ENCODE data around the gene FKBP8.

DNA sequence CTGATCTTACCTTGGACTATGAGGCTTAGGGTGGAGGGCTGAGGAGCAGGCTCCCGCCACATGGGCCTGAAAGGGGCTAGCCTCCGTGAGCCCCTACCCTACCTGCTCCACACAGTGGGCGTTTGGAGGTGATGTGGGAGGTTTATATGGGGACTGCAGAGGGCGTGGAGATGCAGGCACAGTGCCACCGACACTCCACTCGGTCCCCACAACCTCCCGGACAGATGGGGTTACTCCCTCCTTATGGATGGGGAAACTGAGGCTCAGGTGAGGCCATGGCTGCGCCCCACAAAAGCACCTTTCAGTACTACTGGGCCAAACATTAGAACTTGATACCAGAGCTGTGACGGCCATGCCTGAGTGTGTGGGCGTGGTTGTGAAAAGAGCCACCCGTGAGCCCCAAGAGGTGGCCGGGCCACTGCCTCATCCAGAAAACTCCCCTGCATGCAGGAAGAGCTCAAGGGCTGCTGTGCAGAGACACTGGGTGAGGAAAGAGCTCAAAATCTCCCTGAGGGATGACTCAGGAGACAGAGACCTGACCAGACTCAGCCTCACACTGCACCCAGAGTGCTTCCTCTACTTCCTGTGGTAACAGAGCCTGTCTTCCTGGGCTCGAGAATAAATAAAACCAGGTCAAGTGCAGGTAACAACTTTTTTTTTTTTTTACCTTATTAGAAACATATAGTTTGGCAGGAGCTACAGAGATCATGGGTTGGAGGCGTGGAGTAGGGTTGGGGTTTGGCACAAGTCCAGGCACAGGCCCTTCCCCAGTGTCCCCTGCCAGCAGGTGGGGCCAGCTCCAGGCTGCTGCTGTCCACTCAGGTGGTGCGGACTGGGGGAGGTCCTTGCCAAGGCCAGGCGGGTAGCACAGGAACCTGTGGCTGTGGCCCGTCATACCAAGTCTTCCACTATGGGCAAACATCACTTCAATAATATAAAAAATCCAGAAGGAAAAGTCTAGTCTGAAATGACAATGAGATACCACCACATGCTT is 25.7 kb downstream of the ELL start:
- PRO-cap, 2 experiments = no peak in any of the 2 experiments

- PRO-cap, 2 experiments = no peak in any of the 2 experiments
These were observed 21.0 kb downstream of the ELL start for GRCh38 chr19:18500693-18501451.

DNA sequence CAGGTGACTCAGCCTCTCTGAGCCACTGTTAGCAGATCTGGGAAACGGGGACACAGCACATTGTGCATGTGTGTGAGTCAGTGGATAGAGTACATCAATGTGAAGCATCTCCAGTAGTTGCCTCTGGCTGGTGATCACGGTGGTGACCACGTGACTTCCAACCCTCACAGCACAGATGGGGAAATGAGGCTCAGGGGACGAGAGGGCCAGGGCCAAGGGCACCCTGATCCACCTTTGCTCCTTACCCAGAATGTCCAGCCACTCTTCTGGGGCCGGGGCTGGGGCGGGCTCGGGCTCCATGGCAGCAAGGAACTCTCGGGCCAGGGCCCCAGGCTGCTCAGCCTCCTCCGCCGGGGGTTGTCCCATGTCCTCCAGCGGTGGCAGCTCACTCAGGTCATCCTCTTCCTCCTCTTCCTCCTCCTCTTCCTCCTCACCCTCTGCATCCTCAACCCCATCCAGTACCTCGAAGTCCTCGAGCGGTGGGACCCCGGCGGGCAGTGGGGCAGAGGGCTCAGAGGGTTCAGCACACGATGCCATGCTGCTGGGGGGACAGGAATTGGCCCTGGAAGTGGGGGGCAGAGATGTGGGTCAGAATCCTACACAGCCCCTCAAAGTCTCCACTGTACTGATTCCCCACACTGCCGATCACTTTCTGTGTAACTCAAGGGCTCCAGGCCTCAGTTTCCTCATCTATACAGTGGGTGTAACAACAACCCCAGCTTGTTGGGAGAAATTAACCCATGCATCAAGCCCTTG is 1.8 kb downstream of the FKBP8 start:
- PRO-cap, 2 experiments = no peak in any of the 2 experiments

DNA sequence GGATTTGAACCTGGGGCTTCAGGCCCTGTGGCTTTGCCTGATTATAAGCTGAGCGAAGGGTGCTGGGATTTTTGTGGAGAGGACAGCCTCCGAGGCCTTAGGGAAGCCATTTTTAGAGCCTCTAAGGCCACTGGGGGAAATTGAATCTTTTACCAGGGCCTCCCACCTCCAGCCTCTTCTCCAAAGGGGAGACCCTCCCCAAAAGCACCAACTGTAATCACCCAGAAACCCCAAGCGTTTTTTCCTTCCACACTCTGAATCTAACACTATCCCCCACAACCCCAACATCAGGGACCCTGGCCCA is 1.1 kb downstream of the FKBP8 start:
- PRO-cap, 2 experiments = no peak in any of the 2 experiments

DNA sequence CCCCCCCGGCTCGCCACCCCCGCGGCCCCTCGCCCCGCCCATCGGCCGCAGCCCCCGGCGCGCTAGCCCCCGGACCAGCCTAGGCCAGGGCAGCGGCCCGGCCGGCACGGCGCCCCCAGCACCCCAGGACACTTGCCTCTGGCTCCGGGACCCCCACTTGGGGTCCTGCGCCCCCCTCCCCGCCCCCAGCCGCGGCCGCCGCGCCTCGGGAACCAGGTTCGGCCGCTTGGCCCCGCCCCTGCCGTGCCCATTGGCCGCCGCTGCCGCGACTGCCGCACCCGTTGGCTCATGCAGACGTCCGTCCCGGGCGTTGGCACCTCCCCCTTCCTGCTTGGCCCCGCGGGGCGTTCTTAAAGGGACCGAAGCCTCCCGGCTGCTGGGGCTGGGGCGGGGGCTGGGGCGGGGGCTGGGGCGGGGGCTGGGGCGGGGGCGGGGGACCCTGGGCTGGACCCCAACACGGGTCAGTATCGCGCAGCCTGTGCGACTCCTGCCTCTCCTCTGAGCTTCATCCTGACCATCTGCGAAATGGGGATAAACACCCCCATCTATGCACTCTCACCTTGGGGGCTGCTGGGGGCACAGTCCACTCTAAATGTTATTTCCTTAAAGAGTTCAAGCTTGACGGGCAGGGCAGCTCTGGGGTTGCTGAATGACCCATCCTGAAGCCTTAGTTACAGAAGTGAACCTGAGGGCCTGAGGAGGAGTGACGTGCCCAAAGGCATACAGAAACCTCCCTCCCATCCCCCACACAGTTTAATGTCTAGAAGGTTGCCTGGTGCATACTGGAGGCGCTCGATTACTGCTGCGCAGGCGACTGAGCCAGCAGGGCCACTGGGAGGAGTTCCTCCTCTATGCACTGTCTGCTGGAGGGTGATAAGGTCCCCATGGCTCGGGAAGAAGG is at the start of gene FKBP8:
Gene FKBP8, minus strand, starts transcription at position 224 of the 901 bp plus-strand sequence.
- PRO-cap, 2 experiments = peak in 2 of 2 experiments; most common plus-strand start position 353 of the sequence (in 1); most common minus-strand start position 224 of the sequence (in 2)

DNA sequence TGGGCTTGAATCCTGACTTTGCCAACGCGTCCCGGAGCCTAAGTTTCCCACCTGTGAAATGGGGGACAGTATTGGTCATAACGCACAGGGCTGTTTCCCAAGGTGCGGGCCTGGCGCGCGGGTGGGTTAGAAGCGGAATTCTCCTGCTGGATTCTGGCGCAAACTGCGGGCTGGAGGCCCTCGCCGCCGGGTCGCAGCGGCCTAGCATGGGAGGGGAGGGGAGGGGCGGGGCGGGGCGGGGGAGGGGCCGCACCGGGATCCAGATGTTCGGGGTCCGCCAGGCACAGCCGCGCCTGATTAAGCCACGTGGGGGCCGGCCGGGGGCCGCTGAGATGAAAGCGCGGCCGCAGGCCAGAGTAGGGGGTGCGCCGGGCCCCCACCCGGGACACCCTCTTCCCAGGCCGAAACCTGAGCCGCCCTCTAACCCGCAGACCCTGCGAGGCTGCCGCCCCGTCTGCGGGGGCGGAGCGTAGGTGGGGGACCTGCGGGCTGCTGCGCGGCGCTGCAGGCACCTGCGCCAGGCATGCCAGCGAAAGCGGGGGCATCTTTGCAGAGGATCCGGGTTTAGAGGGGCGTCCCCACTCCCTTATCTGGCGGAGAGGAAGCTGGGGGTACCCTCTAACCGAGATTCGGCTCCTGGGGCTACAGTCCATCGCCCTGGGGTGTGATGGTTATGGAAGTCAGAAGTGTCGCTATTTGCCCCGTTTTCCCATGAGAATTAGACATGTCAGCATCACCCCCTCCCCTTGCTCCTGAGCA is 1.0 kb upstream of the TMEM59L start:
- PRO-cap, 2 experiments = no peak in any of the 2 experiments

- PRO-cap, 2 experiments = no peak in any of the 2 experiments
These were observed 8.4 kb downstream of the KLHL26 start for GRCh38 chr19:18645097-18645730.

DNA sequence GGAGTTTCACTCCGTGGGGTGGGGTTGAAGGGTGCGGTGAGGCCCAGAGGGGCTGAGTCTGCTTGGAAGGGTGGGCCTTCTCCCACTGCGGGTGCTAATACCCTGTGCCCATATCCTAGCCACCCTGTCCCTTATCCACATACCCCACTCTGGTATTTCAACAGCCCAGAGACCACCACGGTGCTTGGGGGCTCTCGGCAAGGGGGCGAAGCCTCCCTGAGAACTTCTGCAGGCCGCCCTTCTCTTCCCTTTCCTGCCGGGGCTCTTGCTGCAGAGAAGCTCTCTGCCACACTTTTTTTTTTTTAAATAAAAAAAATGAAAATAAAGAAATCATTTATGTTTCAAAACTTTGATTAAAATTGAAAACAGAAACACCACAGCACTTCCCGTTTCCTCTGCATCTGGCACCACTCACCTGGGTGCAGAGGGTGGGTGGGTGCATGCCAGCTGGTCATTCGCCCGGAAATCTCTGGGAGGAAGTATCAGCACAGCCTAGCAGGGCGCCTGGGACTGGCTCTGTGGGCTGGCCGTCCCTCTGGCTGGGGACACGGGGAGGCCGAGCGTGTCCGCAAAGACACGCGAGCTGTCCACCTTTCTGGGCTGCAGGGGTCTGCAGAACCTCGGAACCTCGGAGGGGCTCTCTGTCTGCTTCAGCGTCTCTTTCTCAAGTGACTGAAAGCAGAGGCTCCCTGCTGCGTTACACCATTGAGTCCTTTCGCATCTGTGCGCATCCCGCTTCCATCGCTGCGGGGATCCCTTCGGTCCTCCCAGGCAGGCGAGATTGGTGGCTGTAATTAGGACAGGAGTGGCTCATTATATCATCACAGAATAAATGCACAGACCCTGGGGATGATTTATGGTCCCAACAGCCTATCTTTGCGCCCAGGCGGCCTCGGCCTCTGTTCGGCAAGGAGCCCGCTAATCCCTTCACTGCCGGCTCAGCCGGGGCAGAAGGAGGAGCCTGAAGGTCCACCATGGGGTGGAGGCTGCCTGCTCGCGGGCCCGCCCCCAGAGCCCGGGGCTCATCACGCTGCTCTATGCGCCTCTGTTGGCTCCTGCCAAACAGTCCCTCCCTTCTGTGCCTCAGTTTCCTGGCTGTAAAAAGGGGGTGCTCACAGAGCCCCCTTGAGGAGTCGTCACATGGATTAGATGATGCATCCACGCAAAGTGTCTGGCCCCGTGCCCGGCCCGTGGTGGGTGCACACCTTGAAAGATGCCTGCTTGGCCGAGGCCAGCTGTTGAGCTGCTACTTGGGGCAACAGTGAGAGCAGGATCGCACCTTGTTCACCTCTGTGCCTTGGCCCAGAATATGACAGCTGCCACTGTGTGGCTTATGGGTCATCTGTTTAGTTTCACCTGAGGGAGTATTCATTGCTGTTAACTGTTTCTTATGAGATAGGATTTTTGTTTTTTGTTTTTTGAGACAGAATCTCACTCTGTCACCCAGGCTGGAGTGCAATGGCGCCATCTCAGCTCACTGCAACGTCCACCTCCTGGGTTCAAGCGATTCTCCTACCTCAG is 17.3 kb downstream of the CRTC1 start:
- PRO-cap, 2 experiments = no peak in any of the 2 experiments

DNA sequence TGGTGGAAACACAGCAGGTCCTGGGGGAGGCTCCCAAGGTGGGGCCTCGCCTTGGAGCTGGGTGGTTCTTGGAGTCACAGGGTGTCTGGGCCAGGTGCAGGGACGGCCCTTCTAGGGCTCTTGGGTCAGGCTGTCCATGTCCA is 21.6 kb downstream of the COMP start:
- PRO-cap, 2 experiments = no peak in any of the 2 experiments

- PRO-cap, 2 experiments = no peak in any of the 2 experiments
These were observed 1.7 kb downstream of the UPF1 start for GRCh38 chr19:18833625-18833750.

GRCh38 chr19:18849967-18850395 is 18.2 kb downstream of the UPF1 start:
- PRO-cap, 2 experiments = no peak in any of the 2 experiments

DNA sequence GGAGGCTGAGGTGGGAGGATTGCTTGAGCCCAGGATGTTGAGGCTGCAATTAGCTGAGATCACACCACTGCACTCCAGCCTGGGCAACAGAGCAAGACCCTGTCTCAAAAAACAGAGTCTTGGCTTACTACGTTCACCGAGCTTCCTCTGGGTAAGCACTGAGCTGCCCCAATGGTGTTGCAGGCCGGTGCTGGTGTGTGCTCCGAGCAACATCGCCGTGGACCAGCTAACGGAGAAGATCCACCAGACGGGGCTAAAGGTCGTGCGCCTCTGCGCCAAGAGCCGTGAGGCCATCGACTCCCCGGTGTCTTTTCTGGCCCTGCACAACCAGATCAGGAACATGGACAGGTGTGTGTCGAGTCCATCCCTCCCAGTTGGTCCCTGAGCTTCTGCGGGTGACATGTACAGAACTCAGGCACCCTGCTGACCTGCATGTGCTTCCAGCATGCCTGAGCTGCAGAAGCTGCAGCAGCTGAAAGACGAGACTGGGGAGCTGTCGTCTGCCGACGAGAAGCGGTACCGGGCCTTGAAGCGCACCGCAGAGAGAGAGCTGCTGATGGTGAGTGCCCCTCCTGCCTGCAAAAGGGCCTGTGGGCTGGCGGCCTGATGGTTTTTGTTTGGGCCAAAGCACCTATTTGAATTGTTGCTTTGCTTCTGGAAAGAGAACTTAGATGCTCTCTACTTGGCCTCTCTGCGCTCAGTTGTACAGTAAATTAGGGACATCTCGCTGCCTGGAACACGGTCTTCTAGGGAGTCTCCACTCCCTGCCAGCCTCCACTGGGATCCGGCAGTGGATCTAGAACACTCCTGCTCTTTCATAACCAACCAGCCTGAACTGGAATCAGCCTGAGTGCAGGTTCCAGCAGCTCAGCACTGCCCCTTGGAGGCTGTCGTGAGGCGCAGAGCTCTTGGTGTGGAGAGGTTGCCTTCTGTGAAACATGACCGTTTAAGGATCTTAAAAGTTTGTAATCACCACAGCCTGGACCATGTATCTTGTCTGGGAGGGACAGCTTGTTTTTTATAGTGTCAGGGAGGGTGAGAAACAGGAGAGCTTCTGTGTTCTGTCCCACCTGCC is 24.3 kb downstream of the UPF1 start:
- PRO-cap, 2 experiments = no peak in any of the 2 experiments

GRCh38 chr19:18924133-18925242 is 5.0 kb downstream of the DDX49 start:
- PRO-cap, 2 experiments = no peak in any of the 2 experiments

DNA sequence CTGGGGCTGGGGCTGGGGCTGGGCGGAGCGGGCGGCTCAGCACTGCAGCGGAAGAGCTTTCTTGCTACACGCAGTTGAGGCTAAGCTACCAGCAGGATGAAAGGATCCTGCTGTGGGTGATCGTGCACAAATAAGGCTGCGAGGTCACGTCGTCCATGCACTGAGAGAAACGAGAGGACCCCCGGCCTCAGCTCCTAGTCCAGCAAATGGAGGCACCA is 20.8 kb upstream of the HOMER3 start:
- PRO-cap, 2 experiments = no peak in any of the 2 experiments

- PRO-cap, 2 experiments = no peak in any of the 2 experiments
These were observed 7.1 kb downstream of the SUGP2 start for GRCh38 chr19:19026278-19026626.

GRCh38 chr19:19059133-19059914 is 4.5 kb upstream of the SLC25A42 start:
- PRO-cap, 2 experiments = no peak in any of the 2 experiments

DNA sequence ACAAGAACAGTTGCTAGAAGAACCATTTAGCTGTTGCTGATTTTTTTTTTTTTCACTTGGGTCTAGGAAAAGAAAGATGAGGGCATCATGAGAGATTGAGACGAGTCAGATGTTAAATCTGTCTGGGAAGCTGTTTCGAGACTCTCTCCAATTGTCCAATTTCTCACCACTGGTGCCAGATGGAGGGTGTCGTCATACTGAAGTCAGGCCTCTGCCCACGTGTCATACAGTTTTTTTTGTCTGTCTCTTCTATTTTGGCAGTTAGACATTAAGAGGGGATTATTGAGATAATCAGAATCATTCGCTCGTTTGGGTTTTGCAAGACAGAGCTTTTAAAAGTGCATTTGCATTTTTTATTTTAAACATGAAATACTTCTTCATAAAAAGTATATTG is 3.9 kb downstream of the SLC25A42 start:
- PRO-cap, 2 experiments = no peak in any of the 2 experiments

DNA sequence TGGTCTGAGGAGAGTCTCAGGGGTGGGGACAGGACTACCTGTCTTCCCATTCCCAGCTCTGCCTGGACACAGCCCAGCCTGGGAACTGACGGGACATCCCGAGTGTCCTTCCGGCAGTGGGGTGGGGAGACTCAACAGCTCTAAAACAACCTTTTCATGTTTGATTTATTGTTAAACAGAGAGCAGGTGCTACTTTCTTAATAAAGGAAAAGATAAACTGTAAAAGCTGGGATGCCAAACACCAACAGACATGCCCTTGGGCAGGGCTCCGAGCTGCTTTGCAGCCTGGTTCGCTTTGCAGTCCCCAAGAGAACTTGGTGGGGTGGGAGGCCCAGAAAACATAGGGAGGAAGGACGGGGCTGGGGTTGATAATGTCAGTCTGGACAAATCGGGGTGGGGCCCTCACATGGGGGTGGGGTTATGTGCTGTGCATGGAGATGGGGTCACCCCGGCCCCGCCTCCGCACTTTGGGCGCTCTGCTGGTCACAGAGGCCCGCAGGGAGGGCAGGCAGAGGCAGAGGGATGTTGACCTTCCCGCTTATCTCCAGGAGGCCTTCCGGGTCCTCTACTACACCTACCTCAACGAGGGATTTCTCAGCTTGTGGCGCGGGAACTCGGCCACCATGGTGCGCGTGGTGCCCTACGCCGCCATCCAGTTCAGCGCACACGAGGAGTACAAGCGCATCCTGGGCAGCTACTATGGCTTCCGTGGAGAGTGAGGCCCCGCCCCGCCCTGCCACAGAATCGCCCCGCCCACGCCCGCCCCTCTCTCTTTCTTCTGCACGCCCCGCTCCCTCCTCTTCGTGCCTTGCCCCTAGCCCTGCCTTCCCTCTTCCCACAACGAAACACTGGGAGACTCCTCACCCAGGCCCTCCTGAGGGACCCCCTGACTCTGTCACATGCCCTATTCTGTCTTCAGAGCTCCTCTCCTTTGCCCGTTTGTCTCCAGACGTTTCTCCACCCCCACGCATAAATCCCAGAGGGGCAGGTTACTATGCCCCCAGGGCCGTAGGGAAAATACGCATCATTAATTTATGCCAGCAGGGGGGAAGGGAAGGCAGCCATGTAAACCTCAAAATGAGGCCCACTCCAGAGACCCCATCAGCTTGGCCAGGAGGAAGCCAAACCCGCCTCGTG is 32.9 kb downstream of the TMEM161A start:
- PRO-cap, 2 experiments = no peak in any of the 2 experiments

DNA sequence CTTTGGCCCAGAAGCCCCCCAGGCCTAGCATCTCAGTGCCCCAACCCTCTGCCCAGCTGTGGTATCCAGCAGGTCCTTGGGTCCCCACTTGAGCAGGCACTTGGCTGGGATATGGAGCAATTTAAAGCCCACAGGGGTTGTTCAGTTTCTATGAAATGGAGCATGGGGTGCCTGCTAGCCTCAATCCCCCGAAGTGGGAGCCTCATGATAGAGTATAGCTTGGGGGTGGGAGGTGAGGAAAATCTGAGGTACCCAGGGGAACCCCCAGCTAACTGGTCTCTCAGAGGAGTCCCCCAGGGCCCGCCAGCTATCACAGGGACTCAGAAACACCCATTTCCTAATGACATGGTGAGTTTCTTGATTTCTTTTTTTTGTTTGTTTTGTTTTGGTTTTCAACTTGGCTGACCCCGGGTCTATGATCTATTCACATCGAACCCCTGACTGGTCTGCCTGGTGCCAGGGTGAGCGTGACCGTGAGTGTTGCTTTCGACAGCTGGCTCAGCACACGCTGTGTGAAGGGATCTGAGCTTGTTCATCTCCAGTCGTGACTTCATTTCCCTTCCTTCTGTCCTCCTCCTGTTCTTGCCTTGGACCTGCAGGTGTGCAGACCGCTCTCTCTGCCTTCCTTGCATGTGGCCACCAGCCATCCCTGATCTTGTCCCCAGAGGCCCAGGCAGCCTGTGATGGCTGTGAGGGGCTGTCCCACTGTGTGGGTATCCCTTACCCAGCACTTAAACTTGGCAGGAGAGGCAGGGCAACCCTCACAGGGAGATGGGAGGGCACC is 26.4 kb downstream of the TMEM161A start:
- PRO-cap, 2 experiments = no peak in any of the 2 experiments

- PRO-cap, 2 experiments = no peak in any of the 2 experiments
These were observed 18.0 kb downstream of the TMEM161A start for GRCh38 chr19:19119940-19121087.